ENCODE measurements around the genes UNC5C and ADH1C.

DNA sequence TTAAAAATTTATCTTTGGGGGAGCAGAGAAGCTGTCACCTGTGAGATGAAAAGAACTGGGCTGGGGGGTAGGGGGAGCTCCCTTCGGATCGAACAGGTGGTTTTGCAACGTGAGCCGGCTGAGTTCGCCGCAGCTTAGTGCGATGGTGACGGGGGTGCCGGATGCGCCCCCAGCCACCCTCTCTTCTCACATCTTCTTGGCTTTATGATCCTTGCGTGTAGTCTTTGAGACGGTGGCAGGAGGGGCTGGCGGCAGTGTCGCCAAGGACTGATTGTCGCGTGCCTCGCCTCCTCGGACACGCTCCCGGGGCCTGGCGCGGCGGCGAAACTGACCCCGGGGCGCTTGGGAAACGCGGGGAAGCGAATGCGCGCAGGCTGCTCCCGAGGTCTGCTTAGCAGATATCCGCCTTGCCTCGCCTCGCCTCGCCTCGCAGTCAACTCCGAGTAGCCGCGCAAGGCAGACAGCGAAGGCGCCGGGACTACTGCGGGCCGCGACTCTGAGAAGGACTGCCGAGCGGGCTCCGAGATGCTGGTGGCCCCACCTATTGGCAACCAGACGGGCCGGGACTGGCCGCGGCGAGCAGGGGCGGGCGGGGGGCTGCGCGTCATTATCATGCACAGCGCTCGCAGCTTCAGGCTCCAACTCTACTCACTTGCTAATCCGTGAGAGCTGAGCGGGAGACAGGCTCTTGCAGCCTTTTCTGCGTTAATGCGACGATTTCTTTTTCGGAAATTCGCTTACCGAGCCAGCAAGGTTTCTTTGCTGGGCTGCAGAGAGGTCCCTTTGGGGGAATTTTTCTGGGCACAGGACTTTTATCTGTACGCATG is 1.6 kb downstream of the GRID2 start:
- RRBS, result 3% methylated on average over 11 of the region's 69 CpGs

GRCh38 chr4:94114958-94115218 is 92.8 kb upstream of the SMARCAD1 start:
- RRBS, result no CpG with 5 or more reads among the region's 1 CpG

DNA sequence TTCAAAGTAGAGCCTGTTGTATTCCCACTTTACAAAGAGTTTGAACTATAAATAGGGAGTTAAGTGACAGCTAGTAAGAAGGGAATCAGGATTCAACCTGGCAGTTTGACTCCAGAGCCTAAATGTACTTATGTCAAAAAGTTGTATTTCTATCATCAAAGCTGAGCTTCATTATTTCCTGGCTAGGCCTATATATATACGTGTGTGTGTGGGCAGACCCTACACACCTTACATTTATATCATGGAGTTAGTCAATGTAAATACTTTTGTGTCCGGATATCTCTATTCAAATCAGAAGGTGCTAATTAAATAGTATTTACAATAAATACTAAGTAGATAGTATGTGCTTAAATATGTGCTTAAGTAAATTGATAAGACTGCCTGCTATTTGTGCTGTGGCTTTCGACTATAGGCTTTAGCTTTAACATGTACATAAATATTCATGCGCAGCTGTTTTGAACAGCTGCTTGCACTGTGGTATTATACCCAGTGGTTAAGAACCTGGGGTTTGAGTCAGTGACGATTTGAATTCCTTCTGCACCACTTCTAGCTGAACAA is 37.4 kb downstream of the HPGDS start:
- RRBS, result no CpG with 5 or more reads among the region's 5 CpGs

GRCh38 chr4:94548340-94549025 is 96.7 kb downstream of the PDLIM5 start:
- RRBS, result no CpG with 5 or more reads among the region's 3 CpGs

DNA sequence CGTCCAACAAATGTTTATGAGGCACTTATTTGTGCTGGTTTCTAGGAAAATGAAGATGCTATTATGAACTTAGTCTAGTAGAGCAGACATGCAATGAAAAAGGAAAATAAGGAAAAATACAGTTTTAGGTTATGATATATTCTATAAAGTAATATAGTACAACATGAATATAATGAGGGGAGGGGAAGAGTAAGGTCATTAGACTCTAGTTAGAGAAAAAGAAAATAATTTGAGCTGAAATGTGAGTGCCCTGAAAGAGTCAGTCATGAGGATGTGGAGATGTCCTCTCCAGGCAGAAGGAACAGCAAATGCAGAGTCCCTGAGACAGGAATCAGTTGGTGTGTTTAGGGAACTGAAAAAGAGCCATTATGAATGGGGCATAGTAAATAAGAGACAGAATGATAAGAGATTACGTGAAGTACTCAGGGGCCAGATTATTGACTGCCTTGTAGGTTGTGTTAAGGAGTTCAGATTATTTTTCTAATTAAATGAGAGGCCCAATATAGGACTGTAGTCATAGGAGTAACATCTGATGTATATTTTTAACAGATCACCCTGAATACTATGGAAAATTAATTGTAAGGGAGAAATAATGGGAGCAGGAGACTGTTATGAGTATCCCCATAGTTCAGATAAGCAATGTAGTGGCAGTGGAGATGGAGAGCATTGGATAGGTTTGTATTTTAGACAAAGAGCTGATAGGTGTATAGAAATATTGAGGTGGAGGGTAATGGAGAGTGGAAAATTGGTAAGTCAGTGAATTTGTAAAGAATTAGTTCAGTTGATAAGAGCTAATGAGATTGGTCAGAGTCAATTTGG is 147.1 kb downstream of the PDLIM5 start:
- RRBS, result no CpG with 5 or more reads among the region's 2 CpGs

DNA sequence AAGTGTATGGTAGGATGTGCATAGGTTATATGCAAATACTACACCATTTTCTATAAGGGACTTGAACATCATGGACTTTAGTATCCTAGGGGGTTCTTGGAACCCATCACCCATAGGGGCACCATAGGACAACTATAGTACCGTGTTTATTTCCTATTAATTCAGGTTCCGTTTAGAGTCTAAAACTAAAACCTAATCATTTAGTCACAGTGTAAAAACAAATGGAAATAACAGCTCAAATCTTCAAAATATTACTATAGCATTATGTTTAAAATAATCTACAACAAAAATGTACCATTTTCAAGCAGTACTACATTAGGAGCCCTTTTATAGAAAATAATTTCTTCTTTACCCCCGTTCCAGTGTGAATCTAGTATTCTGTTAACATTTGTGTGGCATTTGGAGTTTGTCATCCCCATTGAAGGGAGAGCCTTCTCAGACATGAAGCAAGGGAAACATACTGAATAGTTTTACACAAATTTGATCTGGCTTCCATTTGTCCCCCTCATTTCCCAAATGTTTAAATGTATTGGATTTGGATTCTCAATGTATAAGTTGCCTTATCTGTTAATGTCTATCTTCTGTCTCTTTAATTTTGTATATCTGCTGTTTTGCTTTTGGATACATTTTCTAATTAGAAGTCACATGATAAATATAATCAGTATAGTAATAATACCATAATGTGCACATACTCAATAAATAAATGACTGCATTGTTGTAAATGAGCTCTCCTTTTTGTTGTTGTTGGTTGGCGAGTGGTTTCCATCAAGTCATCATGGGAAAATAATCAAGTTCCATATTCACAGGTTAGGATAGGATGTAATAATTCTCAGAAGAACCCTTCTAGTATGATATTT is 90.0 kb upstream of the BMPR1B start:
- RRBS, result no CpG with 5 or more reads among the region's 4 CpGs

- RRBS, result no CpG with 5 or more reads among the region's 4 CpGs
Observed at GRCh38 chr4:95061741-95062197, 304.0 kb downstream of the BMPR1B start.

- RRBS, result no CpG with 5 or more reads among the region's 5 CpGs
Observed at GRCh38 chr4:95507587-95508292, 41.0 kb downstream of the UNC5C start.

DNA sequence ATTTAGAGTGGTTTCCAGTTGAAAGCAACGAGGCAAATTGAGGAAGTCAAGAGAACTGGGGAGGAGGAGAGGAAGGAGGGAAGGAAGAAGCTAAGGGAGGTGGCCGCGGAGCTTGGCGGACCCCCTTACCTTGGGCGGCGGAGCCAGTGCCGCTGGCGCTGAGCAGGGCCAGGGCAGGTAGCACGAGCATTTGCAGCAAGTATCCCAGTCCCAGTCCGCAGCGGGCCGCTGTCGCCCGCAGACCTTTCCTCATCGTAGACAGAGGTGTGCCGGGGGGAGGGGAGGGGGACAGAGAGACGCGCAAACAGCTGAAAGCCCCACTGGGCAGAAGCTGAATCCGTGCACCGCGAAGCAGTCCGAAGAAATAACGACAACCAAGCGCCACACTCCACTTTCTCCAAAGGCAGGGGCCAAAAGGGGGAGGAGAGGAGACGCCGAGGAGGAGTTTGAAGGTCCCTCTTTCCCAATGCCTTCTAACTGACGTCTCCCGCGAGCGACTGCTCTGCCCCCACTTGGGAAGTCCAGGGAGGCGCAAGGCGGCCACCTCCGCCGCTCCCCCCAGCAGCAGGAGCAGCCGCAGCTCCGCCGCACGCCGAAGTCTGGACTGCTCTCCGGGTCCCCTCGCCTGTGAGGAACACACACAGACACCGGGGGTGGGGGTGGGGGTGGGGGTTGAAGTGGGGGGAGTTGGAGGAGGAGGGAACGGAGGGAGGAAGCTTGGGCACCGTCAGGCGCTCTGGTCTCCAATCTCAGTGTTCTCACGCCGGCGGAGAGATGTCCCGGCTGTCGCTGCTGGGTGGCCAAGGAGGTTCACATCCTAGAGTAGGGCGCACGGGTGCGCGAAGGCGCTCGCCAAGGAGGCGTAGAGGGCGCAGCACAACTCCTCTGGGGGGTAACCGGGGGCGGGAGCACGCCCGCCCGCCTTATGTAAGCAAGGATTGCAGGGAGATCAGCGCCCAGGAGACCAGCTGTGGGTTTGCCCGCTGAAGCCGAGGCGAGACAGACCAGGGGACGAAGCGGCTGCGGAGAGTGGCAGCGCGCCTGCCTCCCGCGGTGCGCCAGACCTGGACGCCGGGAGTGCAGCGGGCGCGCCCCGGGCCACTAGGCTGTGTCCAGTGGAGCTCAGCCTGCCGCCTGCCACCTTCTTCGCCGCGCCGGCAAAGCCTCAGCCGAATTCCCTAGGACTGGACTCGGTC is at the start of gene UNC5C:
TSS of gene UNC5C (minus strand) at position 369 of the 1,196 bp plus-strand sequence.
- RRBS, result 2% methylated on average over 14 of the region's 88 CpGs

- RRBS, result no CpG with 5 or more reads among the region's 7 CpGs
Observed at GRCh38 chr4:98352227-98352791, 91.1 kb downstream of the RAP1GDS1 start.

- RRBS, result no CpG with 5 or more reads among the region's 2 CpGs
Observed at GRCh38 chr4:98399790-98400519, 138.8 kb downstream of the RAP1GDS1 start.

DNA sequence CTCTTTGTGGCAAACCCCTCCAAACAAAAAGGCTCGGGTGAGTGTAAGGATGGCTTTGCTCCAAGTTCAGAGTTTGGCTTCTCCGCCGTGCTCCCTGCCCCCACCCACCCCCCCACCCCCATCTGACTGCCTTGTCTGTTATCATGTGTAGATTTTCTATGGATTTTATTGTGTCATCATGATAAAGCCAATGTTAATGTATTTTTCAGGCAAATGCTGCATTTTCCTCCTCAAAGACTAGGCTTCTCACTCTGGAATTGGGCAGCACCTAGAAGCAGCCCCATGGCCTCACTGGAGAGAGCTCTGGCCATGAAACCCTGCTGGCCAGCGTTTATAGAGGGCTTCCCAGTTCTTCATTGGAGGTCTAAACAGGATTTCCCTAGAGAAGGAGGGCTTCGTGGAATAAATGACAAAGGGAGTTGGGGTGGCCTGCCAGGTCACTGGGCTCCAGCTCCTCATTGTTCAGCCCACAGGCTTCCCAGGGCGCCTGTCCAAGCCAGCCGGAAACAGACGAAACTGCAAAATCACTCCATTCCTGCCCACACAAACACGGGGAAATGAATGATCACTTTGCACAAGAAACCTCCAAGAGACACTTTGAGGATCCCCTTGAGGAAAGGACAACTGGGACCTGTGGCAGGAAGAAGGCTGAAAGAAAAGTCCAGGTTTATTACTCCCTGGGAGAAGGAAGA is 189.8 kb downstream of the TSPAN5 start:
- RRBS, result no CpG with 5 or more reads among the region's 9 CpGs

- RRBS, result no CpG with 5 or more reads among the region's 4 CpGs
Observed at GRCh38 chr4:98602517-98602954, 55.9 kb downstream of the TSPAN5 start.

- RRBS, result no CpG with 5 or more reads among the region's 6 CpGs
Observed at GRCh38 chr4:98659500-98659924, 1.1 kb upstream of the TSPAN5 start.

DNA sequence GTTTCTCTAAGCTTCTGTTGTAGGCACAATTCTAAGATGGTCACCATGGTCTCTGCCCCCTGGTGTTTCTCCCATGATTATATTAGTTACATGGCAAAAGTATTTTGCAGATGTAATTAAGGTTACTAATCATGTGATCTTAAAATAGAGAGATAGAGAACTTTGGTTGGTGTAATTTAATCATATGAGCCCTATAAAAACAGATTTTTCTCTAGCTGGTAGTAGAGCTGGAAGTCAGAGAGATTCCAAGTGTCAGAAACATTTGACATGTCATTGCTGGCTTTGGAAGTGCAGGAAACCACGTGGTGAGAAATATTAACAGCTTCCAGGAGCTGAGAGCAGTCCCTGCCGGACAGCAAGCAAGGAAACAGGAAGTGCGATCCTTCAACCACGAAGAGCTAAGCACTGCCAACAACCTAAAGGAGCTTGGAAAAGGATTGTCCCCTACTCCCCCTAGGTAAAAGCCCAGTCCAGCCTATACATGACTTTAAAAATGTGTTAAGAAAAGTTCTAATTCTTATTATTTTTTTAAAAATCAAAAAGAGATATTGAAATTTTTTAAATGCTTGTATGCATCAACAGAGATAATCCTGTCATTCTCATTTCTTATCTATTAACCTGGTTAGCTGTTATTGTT is 89.7 kb downstream of the EIF4E start:
- RRBS, result no CpG with 5 or more reads among the region's 4 CpGs

GRCh38 chr4:99208739-99209057 is 10.3 kb downstream of the ADH6 start:
- RRBS, result no CpG with 5 or more reads among the region's 2 CpGs

DNA sequence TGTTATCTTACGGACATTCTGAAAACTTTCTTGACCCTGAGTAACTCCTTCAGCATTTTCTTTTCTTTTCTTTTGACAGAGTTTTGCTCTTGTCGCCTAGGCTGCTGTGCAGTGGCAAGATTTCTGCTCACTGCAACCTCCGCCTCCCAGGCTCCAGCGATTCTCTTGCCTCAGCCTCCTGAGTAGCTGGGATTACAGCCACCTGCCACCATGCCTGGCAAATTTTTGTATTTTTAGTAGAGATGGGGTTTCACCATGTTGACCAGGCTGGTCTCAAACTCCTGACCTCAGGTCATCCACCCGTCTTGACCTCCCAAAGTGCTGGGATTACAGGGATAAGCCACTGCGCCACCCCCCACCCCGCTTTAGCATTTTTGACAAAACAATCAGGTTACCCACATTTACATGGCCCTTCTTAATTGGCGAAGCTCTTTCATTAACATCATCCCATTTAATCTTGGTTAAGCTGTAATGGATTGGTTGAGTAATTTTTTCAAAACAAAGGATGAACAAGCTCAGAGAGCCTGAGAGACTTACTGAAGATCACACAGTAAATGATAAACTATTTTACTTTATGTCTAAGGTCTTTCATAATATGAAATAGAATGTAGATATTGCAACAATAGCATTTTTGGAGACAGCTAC is 15.1 kb downstream of the ADH1B start:
- RRBS, result no CpG with 5 or more reads among the region's 8 CpGs

- RRBS, result no CpG with 5 or more reads among the region's 4 CpGs
Observed at GRCh38 chr4:99307711-99308210, 13.4 kb downstream of the ADH1B start.

DNA sequence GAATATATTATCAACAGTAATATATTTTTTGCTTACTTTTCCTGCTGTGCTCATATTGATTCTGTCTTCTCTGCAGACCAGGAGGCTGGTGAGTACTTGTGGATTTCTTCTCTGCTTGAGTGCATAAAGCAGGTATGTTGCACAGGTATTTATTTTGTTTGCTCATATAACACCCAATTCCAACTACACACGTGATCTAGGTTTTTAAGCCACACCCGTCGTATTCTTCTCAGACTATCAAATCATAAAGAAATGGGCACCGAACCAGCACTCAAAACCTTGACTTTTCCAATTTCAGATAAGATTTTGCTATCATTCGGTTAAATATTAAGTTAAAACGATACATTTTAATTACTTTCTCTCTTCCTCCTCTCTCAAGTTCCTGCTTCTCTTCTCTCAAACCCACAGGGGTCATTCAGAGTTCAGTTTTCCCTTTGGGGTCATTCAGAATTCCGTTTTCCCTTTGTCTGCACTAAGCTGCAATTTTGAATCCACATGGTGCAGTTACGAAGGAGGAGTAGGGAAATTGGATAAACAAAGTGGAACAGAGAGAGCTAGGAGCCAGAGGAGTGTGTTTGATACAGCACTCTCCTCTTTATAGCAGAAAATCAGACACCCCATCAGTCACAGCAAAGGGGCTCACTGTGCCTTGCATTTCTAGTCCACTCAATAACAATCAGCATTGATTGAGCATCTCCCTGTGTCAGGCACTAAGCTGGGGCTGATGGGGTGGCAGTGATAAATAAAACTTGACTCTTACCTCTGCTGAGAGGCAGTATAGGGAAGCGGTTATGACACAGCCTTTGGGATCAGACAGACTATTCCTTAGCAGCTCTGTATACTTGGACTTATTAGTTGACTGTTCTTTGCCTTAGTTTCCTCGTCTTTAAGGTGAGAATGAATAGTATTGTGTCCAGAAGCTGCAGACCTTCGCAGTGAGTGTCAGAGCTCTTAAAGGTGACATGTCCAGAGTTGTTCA is at the start of gene ADH1C:
TSS of gene ADH1C (minus strand) at position 125 of the 979 bp plus-strand sequence.
- RRBS, result no CpG with 5 or more reads among the region's 11 CpGs

Data from foreskin fibroblast (primary cell).